Umbilical cord (tissue), 2 donors: ENCODE measurements around the genes TMEM170A and ADAMTS18.

DNA sequence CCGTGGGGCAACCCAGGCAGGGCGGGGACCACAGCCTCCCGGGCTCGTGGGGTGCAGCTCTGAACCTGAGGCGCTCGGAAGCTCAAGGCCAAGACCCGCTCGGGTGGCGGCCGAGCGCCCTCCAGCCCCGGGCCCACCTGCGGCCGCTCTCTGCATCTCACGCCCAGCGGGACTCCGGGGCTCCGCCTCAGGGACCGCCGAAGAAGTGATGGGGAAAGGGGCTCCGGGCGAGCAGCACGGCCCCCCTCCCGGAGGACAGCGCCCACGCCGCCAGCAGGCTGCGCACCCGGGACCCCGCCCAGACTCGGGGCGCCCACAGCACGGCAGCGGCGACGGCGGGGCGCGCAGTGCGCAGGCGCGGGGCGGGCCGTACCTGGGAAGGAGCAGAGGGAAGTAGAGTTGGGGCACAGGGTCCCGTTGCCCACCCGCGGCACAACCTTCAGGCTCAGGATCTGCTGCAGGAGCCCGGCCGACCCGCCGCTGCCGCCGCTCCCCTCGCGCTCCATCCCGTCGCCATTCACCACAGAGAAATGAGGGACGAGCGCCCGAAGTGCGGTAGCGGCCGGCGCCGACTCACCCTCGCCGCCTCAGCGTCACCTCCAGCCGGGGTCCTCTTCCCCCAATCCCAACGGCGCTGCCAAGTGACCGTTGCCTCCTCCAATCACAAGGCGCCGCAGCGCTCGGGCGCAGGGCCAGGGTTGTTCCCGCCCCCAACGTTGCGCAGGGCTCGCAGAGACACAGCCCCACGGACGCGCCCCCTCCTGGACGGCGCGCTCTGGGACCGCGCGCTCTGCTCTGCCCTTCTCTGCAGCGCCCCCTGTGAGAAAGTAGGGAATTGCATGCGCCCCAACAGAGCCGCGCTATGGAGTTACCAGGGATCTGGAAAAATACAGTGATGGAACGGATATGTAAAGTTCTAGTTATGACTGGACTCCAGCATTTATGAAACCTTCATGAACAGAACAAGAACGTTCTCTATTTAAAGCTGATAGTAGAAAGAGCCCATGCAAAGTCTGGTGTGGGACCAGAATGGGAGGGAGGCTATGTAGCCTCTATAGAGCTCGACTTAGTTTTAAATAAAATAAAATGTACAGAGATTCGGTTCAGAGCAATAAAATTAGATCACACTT, at the start of gene TMEM170A:
Gene TMEM170A, minus strand, starts transcription at position 595 of the 1,130 bp plus-strand sequence.
- RAMPAGE, long total RNA: no peak

GRCh38 chr16:75620149-75620934, 2.7 kb downstream of the ADAT1 start:
- RAMPAGE, long total RNA: no peak

GRCh38 chr16:77211749-77212662, 12.8 kb downstream of the SYCE1L start:
- RAMPAGE, long total RNA: no peak

- RAMPAGE, long total RNA: no peak
Measured at GRCh38 chr16:77434950-77435441, at the start of gene ADAMTS18. Gene ADAMTS18, minus strand, starts transcription at chr16:77435034.

DNA sequence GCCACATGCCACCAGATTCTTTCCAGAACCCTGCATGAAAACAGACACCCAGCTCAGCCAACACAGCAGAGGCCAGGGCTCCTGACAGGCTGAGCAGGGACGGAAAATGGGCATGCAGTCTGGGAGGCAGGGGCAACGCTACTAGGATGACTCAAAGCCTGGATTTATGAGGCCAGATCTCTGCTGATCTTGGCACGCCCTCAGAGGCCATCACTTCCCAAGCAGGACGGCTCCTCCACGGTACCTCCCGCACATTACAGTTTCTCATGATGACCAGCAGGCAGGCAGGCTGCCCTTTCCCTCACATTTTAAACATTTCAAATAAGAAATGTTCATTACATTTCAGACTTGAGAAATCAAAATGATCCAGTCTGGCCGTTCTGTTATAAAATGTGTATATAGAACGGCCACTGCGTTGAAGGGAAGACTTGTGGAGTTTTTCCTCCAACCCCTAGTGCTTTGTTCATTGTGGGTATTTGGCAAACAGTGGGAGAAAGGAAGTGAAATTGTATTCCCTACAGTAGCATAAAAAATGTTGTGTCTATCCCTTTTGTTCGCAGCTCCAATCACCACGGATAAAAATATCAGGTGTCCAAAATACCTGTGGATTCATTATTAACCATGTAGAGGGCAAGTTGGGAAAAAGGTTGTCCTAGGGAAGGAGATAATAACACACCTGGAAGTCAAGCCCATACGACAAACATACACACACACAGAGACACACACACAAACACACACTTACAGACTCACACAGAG, 64.8 kb upstream of the ADAMTS18 start:
- RAMPAGE, long total RNA: no peak

- RAMPAGE, long total RNA: no peak
Measured at GRCh38 chr16:77788040-77788410, 339 bp upstream of the VAT1L start.

GRCh38 chr16:78454862-78455615, 355.6 kb downstream of the WWOX start:
- RAMPAGE, long total RNA: no peak

DNA sequence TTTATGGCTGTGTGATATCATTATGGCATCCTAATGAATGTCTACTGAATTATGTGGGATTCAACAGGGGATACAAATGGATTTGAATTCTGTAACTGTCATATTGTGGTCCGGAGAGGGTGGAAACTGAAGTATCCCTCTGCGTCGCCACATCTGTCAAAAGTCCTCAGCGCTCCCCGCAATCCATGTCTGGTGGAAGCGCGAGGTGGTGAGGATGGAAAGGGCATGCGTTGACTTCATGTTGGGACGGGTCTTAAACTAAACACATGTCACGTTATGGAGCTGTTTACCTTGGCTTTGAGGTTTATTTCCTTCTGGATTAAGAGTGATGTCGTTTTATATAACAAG, 418.0 kb downstream of the WWOX start:
- RAMPAGE, long total RNA: no peak

DNA sequence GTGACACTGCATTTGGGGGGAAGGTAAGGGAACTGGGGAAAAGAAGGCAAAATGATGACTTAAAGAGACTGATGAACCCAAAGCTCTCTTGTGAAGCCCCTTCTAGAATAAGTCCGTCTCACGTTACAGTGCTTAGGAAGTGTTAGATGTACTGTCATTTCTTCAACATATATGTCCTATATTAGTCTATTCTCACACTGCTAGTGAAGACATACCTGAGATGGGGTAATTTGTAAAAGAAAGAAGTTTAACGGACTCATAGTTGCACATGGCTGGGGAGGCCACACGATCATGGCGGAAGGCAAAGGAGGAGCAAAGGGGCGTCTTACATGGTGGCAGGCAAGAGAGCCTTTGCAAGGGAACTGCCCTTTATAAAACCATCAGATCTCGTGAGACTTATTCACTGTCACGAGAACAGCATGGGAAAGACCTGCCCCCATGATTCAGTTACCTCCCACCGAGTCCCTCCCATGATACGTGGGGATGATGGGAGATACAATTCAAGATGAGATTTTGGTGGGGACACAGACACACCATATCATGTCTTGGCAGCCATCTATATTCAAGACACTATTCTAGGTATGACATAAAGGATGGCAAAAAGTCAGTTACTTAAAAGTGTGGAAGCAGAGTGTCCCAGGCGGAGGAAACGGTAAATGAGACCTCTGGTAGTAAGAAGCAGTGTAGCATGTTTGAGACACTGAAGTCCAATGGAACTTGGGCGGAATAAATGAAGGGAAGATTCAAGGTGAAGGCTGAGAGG, 614.7 kb downstream of the WWOX start:
- RAMPAGE, long total RNA: no peak

- RAMPAGE, long total RNA: no peak
Measured at GRCh38 chr16:78957637-78958137, 642.9 kb downstream of the MAF start.

GRCh38 chr16:79168942-79169760, 431.4 kb downstream of the MAF start:
- RAMPAGE, long total RNA: no peak

DNA sequence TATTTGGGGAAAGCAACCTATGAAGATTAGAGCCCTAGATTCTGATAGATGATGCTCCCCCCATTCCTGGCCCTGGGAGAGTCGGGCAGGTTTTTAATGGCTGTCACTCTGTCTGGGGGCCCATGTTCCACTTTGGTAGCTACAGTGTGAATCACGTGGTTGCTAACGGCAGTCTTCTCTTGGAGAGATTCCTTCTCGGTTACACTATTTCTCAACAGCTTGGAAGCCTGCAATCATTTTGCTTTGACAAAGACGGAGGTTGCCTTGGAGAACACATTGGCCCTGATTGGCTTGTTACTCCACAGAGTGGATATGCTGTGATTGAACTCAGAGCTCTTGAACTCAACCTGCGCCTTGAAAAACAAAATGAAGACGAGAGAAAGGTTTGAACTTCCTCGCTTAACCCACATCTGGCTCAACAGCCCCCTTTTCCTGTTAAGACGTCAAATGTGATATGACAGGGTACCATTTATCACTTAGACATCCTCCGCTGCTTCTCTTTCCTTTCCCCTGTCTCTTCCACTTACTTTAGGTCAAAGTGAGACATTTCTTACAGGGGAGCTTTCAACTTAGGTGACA, 218.9 kb downstream of the MAF start:
- RAMPAGE, long total RNA: no peak

GRCh38 chr16:79438330-79438836, 162.2 kb downstream of the MAF start:
- RAMPAGE, long total RNA: no peak

DNA sequence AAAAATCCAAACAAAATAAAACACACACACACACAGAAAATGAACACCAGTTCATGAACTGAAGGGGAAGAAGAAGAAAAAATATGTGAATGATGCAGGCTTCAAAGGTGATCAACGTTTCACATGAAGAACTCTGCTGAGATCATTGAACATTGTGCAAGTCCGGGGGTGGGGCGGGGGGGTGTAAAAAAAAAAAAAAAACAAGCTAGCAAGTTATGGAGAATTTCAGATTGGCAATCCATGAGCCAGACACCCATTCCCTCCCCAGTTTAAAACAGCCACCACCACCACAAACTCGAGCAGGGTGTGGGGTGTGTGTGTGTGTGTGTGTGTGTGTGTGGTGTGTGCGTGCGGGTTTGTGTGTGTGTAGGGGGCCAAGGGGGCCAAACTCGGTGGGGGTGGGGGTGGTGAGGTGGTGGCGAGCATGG, 2.3 kb downstream of the MAF start:
- RAMPAGE, long total RNA: start-site peak on the minus strand centred at position 302 of the sequence, 121 bp wide, 17 and 24 reads in 2 replicates

- RAMPAGE, long total RNA: no peak
Measured at GRCh38 chr16:80900158-80901120, 96.0 kb upstream of the CDYL2 start.

- RAMPAGE, long total RNA: no peak
Measured at GRCh38 chr16:80997369-80997890, 9.3 kb downstream of the CMC2 start.

DNA sequence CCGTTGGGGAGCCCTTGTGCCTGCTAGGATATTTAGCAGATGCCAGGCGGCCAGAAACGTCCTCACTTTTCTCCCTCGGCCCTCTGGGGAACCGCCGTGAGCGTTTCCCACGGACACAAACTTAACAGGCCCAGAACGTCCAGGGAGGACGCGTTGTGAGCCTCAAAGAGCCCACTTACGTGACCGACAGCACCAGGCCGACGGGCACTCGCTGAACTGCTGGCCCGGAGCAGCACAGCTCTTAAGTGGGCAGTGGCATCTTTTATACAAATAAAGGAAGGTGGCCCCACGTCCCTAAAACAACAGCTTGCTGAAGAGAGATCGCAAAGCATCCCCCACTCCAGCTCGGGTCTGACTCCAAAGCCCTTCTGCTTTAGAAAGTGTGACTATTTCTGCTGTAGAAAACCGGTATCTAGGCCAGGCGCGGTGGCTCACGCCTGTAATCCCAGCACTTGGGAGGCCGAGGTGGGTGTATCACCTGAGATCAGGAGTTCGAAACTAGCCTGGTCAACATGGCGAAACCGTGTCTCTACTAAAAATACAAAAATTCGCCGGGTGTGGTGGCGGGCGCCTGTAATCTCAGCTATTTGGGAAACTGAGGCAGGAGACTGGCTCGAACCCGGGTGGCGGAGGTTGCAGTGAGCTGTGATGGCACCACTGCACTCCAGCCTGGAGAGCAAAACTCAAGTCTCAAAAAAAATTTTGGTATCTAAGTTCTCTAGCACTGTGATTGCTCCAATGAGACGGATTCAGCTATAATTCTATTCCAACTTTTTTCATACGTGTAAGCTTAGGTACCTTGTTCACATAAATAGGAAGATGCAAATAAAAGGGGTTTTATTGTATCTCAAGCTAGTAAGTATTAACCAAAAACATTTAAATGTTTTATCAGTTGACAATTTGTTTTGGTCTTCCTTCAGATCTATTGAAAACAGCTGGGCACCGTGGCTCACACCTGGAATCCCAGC, 658 bp upstream of the C16orf46 start:
- RAMPAGE, long total RNA: no peak

DNA sequence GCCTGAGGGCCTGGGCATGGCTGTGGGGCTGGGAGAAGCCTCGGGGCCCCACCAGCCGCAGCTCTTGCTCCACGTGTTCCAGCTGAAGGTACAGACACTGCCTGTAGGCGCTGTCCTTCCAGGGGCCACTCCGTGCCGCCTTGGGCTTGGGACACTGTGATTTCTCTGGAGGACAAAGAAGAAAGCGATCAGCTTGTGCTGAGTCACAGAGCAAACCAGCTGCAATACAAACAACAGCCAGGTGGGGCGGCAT, 45.1 kb upstream of the GCSH start:
- RAMPAGE, long total RNA: no peak

- RAMPAGE, long total RNA: no peak
Measured at GRCh38 chr16:81315505-81316174, 878 bp downstream of the GAN start.

DNA sequence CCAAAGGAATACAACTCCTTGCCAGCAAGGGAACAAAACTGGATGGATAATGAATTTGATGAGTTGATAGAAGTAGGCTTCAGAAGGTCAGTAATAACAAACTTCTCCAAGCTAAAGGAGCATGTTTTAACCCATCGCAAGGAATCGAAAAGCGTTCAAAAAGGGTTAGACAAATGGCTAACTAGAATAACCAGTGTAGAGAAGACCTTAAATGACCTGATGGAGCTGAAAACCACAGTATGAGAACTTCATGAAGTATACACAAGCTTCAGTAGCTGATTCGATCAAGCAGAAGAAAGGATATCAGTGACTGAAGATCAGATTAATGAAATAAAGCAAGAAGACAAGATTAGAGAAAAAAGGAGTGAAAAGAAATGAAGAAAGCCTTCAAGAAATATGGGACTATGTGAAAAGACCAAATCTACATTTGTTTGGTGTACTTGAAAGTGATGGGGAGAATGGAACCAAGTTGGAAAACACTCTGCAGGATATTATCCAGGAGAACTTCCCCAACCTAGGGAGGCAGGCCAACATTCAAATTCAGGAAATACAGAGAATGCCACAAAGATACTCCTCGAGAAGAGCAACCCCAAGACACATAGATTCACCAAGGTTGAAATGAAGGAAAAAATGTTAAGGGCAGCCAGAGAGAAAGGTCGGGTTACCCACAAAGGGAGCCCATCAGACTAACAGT, 26.1 kb downstream of the GAN start:
- RAMPAGE, long total RNA: no peak